H4 (cell line): ENCODE measurements around a stretch of chr4.

DNA sequence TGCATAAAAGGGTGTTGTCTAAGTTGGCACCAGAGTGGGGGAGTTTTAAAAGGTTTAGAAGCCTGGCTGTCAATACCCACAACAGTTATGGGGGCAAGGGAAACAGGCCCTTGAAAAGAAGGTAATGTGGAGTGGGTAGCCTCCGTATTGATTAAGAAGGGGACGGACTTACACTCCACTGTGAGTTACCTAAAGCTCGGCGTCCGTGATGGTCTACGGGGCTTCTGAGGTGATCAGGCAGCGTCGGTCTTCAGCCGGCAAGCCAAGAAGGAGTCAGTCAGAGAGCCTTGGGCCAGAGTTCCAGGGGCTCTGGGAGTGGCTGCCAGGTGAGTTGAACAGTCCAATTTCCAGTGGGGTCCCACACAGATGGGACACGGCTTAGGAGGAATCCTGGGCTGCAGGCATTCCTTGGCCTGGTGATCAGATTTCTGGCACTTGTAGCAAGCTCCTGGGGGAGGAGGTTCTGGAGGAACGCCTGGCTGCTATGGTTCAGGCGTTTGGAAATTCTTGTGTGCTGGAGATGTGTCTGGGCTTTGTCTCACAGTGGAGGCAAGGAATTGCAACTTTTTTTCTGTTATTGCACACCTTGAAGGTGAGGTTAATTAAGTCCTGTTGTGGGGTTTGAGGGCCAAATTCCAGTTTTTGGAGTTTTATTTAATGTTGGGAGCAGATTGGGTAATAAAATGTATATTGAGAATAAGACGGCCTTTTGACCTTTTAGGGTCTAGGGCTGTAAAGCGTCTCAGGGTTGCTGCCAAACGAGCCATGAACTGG lies 29.1 kb upstream of the GRID2 start:
- RAMPAGE, long total RNA, result no peak

DNA sequence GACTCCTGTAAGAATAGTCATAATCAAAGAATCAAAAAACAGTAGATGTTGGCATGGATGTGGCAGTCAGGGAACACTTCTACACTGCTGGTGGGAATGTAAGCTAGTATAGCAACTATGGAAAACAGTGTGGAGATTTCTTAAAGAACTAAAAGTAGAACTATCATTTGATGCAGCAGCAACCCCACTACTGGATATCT lies 8.9 kb downstream of the GRID2 start:
- RAMPAGE, long total RNA, result no peak

- RAMPAGE, long total RNA, result no peak
These were observed 1.9 kb downstream of the PDLIM5 start for GRCh38 chr4:94453481-94454162.

- RAMPAGE, long total RNA, result no peak
These were observed 6.0 kb downstream of the PDLIM5 start for GRCh38 chr4:94457621-94458308.

GRCh38 chr4:94505545-94505979 lies 53.8 kb downstream of the PDLIM5 start:
- RAMPAGE, long total RNA, result no peak

DNA sequence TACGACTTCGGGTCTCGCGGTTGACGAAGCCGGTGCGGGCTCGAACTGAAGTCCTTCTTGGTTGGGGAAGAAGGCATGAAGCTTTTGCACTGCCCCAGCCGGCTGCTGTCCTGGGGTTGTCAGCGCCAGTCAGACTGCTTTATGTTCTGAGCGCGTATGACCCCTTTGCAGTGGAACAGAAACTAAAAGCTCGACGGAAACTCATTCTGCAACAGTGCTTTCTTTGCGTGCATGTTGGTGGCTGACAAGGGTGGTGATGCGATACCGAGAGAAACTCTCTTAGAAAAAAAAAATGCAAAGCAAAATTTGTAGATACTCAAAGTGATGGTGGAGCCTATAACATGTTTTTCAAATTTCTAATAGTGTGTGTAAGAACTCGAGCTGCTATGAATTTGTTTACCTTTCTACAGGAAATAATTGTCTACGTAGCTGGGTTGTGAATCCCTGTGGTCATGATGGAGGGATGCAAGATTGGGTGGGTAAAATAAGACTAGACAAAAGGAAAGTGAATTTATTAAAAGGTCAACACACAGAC lies 1.1 kb upstream of the UNC5C start:
- RAMPAGE, long total RNA, result no peak

GRCh38 chr4:96598388-96598759 lies 758.5 kb downstream of the PDHA2 start:
- RAMPAGE, long total RNA, result no peak

- RAMPAGE, long total RNA, result no peak
These were observed 117.7 kb downstream of the STPG2 start for GRCh38 chr4:98025574-98026026.

GRCh38 chr4:98262463-98263111 lies 1.4 kb downstream of the RAP1GDS1 start:
- RAMPAGE, long total RNA, result no peak

DNA sequence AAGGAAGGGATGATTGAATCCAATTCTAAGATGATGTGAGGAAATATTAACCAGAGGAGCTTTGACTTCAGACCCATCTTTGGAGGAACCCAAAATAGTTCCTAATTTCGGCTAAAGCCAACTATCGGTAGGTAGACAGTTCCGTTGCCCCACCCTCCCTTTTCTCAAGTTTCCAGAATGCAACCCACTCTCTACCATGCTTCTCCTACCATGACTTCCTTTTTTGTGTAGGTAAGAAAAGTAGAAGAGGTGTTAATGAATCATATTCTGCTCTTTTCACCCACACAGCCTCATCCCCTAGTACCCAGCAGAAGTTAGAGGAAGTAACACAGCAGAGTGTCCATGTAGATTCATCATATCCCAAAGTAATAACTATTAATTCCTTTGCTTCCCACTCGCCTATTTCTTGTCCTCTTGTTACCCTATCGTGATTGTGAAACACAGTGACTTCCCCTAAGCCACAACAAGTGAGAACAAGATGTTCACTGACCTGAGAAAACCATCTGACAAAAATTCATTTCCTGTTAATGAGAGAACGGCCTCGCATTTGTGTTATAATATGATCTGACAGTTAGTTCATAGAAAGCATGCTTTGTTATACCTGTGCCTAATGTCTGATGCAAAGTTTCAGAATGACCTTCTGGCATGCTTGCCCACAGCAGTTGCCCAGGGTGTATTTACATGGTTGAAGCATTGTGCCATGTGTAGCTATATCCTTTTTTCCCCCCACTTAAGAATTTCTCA lies 185.4 kb downstream of the RAP1GDS1 start:
- RAMPAGE, long total RNA, result no peak

GRCh38 chr4:98468464-98469155 lies 189.8 kb downstream of the TSPAN5 start:
- RAMPAGE, long total RNA, result no peak

DNA sequence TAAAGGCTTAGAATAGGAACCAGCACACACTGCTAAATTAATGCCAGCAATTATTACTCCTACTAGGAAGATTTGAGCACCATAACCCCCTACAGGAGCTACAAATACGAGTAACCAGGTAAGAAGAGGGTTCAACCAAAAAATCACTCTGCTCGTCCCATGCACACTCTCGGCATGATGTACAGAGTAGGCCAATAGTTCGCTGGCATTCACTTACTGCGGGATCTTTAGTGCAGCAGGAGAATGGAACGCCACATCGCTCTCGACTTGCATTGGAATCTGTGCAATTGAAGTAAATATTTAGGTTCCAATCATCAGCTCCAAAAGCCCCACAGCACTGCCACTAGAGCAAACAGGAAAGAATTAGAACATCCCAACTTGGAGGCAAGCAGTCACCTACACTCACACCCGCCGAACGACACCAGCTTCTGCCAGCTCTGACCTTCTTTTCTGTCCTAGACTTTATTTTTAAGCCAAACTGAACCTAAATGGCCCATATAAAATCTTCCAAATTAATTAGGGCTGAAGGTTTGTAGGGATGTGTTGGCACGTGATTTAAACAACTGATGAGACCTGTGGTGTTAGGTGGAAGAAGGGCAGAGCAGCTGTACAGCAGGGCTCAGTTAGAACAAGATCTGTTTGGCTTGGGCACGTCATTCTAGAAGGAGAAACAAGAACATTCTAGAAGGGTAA lies 179.8 kb downstream of the TSPAN5 start:
- RAMPAGE, long total RNA, result no peak

- RAMPAGE, long total RNA, result no peak
These were observed 93.5 kb downstream of the TSPAN5 start for GRCh38 chr4:98564692-98565540.

- RAMPAGE, long total RNA, result no peak
These were observed 55.9 kb downstream of the TSPAN5 start for GRCh38 chr4:98602517-98602954.

DNA sequence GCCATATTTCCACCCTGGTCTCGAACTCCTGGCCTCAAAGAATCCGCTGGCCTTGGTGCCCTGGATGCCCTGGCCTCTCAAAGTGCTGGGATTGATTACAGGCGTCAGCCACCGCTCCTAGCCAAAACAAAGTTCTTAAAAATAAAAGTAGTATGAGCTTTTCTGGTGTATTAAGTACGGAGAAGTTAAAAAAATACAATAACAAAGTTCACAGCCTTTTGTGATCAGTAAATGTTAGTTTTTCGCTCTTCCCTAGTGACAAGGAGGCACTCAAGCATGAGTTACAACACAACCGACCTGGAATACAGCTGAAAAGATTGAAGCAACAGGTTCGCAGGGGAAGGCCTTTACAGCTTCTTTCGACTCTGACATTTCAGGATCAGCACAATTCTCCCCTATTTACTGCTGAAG lies 972 bp upstream of the METAP1 start:
- RAMPAGE, long total RNA, result no peak

DNA sequence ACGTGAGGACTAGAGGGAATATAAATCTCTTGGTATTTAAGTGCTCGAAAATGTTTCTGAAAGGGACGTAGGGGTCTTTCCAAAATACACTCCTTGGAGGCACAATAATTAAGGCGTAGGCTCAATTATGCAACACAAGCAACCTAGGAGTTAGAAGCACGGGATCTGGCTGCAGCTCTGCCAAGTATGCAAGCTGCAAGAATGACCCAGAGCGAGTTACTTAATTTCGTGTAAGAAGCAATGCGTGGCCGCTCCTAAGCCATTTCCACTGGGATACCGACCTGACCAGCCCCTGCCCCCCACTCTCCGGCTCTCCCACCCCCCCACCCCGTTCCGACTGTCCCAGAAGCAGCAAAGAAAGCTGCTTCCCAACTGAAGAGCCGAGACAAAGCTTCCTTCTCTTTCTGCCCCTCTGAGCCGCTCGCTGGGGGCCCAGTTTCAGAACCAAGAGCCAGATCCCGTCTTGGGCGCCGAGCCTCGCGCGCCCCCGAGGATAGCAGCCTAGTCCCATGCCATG lies 403 bp downstream of the ADH5 start:
- RAMPAGE, long total RNA, result no peak

- RAMPAGE, long total RNA, result no peak
These were observed 19.1 kb downstream of the ADH4 start for GRCh38 chr4:99124885-99125607.

- RAMPAGE, long total RNA, result no peak
These were observed 3.0 kb downstream of the ADH1C start for GRCh38 chr4:99349242-99350262.

DNA sequence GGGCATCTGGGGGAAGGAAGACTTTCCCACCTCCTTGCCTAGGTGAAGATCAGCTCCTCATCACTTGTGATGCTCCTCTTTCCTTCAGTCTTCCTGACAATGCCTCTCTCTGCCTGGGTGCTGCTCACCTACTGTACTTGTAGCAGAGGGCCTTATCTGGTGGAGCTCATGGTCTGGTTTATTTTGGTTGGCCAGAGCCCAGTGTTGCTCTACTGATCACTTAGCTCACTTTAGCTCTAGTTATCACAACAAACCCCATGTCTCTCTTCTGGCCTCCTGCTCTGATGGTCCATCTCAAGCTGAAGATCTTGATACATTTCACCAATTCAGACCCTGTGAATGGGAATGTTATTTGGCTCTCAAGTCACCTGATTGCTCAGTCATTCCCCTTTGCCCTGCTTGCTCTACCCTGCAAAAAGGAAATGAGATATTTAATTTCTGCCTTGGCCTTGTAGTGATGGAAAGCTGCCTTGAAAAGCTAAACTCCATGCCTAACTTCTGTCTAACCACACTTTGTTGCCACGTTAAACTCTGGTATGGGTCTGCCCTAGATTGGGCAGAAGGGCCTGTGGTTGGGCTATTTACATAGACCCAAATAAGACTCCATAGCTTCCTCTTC lies 30.3 kb upstream of the ADH1C start:
- RAMPAGE, long total RNA, result no peak

- RAMPAGE, long total RNA, result no peak
These were observed 30.5 kb downstream of the ADH7 start for GRCh38 chr4:99404362-99405238.